Urinary bladder (tissue), 3 donors: ENCODE measurements around a stretch of chr2.

- PRO-cap: no peak
- RAMPAGE, long total RNA: no peak
These were observed 1.9 kb downstream of the TAF1B start for GRCh38 chr2:9845137-9845664.

DNA sequence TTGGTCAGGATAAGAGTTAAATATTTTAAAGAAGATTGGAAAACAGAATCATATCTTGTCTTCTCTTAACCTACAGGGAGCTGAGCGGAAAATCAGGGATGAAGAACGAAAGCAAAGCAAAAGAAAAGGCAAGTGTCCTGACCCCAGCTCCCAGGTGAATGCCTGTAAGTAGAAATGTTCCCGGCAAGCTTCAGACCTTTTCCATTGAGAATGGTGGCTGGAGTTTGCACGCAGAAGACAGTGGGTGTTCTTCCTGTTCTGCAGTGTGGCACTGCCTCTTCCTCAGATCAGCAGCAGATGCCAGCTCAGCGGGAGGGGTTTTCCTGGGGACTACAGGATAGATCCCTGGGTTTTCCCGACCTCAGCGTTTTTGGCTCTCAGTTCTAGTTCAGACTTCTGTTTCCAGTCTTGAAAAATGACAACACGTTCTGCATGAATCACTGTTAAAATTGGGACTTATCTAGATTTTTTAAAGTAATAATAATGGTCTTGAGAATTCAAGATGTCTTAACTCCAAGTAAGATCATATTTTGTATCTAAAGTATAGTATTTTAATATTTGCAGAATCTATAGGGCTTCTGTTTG, 39.2 kb downstream of the GRHL1 start:
- PRO-cap: no peak
- RAMPAGE, long total RNA: no peak

- PRO-cap: bidirectional peak, plus-strand start at chr2:10042867, minus-strand start at chr2:10042740; bidirectional peak, plus-strand start at chr2:10043572, minus-strand start at chr2:10043278
- RAMPAGE, long total RNA: no peak
These were observed 670 bp upstream of the KLF11 start for GRCh38 chr2:10042265-10043494.

DNA sequence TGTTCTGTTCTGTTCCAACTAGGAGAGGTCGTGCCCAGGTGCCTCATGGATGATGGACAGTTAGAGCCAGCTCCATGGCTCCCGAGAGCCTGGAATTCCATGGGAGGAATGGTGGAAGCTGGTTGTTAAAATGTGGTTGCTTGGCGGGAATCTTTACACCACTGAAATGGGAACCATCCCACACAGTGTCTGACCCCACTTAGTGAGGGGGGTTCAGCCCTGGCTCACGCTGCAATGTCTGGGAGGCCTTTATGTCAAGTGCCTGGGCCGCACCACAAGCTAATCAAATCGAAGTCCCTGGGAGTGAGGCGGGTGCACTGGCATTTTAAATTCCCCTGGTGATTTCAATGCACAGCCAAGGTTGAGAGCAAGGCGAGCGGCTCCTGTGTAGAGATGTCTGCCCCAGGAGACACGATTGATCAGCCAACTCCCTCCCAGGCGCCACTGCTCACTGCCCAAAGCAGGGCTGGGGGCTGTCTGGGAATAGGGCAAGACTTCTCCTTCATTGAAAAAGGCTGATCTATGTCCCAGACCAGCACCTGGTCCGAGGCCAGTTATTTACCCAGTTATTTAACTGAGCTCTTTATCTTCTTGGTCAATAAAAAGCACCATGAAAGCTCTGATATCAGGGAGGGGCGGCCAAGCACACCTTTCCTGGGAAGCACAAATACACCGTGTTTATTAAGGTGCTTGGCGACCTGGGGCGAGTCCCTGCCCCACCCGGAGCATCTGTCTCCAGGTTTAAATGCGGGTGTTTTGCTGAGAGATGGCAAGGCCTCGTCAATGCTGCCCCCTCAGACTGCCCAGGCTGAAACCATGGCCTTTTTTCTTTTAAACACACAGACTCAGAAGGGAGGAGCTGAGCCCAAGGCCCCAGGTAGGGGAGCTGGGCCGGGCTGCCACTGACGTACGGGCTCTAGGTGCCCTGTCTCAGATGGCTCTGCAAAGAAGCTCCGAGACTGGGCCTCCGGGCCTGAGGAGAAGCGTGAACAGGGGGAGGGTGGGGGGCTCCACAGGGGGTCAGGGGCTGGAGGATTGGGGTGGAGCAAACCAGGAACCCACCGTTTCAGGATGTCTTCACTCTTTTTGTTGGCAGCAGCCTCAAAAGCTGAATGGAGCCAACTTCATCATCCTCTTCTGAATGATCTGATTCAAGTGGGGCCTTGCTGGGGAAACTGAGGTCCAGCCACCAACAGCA, 74.0 kb upstream of the HPCAL1 start:
- PRO-cap: no peak
- RAMPAGE, long total RNA: no peak

GRCh38 chr2:10305154-10305741, 2.5 kb downstream of the HPCAL1 start:
- PRO-cap: no peak
- RAMPAGE, long total RNA: no peak

- PRO-cap: no peak
- RAMPAGE, long total RNA: no peak
These were observed 5.7 kb downstream of the HPCAL1 start for GRCh38 chr2:10308475-10308767.

- PRO-cap: no peak
- RAMPAGE, long total RNA: no peak
These were observed 65.8 kb downstream of the HPCAL1 start for GRCh38 chr2:10368381-10369075.

DNA sequence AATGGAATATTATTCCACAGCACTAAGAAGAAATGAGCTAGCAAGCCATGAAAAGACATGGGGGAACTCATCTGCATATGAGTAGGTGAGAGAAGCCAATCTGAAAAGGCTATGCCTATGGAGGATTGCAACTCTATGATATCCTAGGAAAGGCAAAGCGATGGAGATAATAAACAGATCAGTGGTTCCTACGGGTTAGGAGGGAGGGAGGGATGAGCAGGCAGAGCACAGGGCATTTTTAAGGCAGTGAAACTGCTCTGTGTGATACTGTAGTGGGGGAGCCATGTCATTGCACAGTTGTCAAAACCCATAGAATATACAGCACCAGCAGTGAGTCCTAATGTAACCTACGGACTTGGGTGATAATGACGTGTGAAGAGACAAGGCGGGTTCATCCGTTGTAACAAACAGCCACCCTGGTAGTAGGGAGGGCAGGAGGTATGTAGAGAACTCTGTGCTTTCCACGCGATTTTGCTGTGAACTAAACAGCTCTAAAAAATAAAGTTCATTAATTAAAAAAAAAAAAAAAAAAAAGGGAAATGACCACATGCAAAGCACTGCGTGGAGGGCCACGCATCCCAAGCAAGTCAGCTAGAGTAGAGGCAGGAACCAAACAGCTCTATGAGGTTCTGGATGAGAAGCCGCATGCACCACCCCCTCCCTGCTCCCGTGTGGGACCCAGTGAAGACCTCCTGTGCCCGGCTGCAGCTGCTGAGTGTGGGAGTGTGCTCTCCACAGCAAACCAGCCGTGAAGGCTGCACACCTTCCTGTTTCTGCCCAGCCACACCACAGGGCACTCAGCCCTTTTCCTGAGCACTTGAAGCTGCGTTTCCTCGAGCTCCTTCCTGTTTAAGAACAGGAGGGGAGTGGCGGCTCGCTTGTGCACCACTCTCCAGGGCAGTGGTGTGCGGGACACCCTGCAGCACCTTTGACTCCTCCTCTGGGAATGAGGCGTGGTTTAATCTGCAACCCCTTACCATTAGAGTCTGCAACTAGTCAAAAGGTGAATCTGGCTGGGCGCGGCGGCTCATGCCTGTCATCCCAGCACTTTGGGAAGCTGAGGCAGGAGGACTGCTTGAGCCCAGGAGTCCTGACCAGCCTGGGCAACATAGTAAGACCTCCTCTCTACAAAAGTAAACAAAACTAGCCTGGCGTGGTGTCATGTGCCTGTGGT, 65.7 kb downstream of the ODC1 start:
- PRO-cap: bidirectional peak, plus-strand start at position 888 of the sequence, minus-strand start at position 744 of the sequence
- RAMPAGE, long total RNA: no peak

- PRO-cap: no peak
- RAMPAGE, long total RNA: no peak
These were observed 62.4 kb downstream of the ODC1 start for GRCh38 chr2:10385680-10386264.

DNA sequence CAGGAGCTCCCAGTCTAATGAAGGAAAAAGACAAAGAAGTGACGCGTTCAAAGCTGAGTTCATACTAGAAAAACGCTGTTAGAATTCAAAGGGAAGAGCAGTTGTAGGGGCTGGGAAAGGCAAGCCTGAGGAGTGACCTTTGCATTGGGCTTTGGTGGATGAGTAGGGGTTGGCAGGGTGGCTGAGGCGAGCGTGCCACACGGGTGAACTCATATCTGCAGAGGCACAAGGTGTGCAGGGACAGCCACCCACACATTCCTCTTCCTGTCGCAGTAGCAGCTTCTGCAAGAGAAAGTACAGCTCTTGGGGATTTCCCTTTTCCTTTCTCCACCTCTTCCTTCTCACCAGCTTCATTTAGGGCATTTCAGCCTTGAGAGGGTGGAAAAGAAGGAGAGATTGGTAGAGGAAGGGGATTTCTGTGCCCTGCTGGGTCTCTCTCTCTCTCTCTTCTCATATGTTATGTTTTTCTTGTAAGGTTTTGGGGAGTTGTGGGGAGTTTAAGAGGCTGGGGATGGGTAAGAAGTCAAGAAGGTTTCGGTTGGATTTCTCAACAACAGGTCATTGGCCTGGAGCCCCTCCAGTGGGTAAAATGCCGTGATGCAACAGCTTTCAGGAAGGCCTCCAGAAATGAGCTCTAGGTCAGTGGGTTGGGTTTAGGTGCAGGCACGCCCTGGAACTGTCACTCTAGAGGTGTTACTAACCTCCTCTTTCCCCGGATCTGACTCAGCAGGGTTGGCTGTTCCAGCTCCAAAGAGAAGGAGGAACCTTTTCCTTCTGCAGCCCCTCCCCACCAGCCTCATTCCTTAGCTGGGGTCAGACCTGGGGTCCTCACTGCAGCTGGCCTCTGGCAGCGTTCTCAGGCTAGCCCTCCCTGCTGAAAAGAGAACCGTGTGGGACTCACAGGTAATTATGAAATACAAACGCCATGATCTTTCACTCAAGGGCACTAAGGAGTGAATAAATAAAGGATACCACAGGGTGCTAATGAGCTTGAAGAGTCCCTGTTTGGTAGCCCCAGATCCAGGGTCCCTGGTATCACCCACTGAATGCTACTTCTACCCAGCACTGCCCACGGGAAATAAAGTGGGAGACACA, 39.9 kb downstream of the ODC1 start:
- PRO-cap: no peak
- RAMPAGE, long total RNA: no peak

DNA sequence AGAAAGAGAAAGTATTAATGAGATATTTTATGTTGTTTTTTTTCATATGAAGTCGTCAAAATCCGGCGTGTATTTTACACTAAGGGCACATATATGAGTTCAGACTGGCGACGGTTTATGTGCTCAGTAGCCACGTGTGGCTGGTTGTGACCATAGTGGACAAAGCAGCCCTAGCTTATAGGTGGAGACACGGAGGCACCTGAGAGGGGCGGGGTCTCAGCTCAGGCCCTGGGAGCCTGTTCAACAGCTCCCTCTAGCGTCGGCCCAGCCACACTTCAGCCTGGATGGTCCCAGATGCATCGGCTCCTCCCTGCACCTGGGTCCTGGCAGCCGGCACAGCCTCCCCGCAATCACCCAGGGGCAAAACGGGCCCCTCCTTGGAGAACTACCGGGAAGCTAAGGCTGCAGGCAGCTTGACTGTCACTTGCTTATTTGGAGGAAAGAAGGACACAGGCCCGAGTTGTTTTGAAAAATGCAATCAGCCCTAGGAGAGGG, 39.0 kb downstream of the ODC1 start:
- PRO-cap: no peak
- RAMPAGE, long total RNA: no peak

GRCh38 chr2:10438350-10439720, 9.3 kb downstream of the ODC1 start:
- PRO-cap: no peak
- RAMPAGE, long total RNA: no peak

- PRO-cap: no peak
- RAMPAGE, long total RNA: no peak
These were observed 1.4 kb downstream of the ODC1 start for GRCh38 chr2:10446595-10447342.

DNA sequence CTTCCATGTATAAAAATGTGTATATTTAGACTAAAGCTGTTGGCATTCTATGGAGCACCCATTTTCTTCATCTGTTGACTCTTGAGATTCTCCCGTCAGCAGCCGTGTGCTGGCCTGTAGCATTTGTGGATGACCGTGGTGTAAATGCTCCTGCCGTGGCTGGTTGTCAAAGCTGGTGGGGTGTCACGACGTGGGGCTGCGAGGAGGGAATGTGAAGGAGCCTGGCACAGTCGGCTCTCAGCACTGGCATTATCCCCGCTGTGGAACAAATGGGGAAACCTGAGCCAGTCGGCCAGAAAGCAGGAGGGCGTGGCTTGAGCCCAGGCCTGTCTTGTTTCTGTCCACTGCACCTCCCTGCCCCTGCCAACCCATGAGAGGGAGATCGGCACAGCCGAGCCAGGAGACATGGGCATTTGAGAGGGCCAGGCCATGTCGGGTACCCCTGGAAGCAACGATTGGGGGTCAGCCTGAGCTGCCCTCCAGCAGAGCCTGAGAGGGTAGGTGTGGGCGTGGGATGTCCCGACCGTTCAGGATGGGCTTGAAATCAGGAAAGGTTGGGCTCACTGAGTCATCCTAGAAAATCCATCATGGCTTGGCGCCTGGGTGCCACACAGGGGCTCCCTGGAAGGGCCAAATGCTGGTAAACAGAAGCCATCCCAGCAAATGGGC, 44.5 kb downstream of the PDIA6 start:
- PRO-cap: no peak
- RAMPAGE, long total RNA: no peak

DNA sequence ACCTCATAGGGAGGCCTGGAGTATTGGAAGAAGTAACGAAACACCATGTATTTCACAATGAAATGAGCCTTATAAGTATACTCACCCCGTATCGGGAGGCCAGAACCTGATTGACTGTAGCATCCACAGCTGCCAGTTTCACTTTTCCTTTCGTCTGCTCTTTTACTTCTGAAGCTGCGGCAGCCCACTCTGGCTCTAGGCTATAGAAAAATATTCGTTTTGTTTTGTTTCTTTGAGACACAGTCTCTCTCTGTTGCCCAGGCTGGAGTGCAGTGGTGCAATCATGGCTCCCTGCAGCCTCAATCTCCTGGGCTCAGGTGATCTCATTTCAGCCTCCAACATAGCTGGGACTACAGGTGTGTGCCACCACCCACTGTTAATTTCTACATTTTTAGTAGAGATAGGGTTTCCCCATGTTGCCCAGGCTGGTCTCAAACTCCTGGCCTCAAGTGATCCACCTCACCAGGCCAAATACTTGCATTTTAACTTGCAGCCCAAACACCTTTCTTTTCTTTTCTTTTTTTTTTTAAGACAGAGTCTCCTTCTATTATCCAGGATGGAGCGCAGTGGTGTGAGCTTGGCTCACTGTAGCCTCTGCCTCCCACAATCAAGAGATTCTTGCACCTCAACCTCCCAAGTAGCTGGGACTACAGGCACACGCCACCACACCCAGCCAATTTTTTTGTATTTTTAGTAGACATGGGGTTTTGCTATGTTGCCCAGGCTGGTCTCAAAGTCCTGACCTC, 21.8 kb downstream of the PDIA6 start:
- PRO-cap: no peak
- RAMPAGE, long total RNA: no peak

- PRO-cap: no peak
- RAMPAGE, long total RNA: no peak
These were observed 13.6 kb upstream of the PDIA6 start for GRCh38 chr2:10826220-10826570.

- PRO-cap: no peak
- RAMPAGE, long total RNA: no peak
These were observed 34.5 kb upstream of the PDIA6 start for GRCh38 chr2:10847006-10847581.

DNA sequence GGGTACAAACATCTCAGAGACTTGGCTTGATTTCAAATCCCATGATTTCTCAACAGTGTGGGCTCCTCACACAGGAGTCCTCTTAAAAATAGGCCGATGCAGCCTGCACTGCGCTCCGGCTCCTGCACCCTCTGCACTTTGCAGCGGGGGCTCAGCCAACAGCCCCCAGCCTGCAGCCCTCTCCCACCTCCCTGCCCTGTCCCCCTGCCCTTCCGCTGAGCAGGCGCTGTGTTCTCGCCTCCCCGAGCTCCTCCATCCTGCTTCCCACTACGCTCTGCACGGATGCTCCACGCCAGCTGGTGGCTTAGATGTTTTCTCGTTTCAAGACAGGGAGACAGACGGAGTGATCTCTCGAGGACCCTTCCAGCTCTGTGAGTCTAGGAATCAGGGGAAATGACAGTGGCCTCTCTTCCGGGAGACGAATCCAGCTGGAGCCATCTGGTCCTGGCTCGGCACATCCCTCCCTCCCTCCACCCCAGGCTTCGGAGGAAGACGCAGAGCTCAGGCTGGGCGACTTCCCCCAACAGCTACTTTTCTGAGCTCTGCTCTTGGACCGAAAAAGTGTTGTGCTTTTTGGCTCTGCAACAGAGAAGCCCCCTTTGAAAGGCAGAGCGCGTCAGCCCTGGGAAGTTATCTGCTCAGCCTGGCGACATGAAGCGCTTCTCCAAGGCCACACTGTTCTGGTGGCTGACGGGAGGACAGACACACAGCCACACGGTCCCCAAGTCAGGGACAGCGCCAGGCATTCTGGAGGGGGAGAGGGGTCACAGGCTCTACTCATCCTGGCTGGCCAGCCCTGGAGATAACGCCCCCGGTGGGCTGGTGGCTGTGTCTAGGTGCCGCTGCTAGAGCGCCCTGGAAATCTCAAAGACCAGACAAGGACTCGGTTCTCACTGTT, 71.6 kb downstream of the KCNF1 start:
- PRO-cap: no peak
- RAMPAGE, long total RNA: no peak

DNA sequence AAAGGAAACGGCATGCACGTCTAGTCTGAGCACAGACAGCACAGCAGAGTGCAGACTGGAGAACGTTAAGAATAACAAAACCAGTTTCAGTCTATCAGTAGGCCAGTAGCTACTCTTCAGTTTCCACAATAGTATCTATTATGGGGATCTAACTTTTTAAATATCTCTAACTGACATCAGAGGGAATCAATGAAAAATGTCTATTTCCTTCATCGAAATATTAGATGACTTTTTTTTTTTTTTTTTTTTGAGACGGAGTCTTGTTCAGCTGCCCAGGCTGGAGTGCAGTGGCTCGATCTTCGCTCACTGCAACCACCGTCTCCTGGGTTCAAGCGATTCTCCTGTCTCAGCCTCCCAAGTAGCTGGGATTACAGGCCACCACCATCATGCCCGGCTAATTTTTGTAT, 26.1 kb downstream of the SLC66A3 start:
- PRO-cap: no peak
- RAMPAGE, long total RNA: no peak

DNA sequence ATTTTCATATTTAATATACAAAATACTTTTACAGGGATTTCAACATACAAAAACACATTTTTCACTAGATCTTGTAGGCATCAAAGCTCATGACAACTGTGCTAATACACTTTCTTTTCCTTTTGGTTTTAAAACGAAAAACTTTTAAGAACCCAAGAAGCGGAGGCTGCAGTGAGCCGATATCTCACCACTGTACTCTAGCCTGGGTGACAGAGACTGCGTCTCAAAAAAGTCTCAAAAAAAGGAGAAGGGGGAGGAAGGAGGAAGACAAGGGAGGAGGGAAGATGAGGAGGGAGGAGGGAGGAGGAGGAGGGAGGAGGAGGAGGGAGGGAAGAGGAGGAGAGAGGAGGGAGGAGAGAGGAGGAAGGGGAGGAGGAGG, 14.0 kb downstream of the ROCK2 start:
- PRO-cap: unidirectional peak, minus-strand start at position 199 of the sequence
- RAMPAGE, long total RNA: no peak